Glomerular endothelial cell (primary cell): ENCODE measurements around a stretch of chr2.

GRCh38 chr2:8675953-8676433, 5.9 kb upstream of the ID2 start:
- RAMPAGE, long total RNA = no peak

DNA sequence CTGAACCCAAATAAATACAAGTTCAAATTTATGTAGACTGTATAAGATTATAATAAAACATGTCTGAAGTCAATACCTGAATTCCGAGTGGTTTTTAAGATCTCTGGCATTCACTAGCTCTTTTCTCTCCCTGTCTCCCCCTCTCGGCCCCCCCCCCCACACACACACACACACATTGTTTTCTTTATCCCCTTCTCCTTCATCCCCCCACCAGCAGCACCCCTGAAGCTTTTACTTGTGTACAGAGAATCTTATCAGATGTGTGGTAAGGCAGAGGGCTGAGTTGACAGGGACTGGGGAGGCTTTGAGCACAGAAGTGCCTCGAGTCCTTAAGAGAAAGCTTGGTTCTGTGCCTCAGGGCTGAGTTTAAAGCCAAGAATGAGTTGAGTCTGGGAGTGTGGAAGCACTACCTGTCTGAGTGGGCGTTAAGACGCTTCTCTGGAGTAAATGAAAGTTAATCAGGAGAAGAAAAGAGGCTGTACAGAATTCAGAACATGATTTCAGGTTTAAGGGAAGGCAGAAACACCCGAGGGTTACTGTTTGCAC, 2.6 kb downstream of the ID2 start:
- RAMPAGE, long total RNA = no peak

DNA sequence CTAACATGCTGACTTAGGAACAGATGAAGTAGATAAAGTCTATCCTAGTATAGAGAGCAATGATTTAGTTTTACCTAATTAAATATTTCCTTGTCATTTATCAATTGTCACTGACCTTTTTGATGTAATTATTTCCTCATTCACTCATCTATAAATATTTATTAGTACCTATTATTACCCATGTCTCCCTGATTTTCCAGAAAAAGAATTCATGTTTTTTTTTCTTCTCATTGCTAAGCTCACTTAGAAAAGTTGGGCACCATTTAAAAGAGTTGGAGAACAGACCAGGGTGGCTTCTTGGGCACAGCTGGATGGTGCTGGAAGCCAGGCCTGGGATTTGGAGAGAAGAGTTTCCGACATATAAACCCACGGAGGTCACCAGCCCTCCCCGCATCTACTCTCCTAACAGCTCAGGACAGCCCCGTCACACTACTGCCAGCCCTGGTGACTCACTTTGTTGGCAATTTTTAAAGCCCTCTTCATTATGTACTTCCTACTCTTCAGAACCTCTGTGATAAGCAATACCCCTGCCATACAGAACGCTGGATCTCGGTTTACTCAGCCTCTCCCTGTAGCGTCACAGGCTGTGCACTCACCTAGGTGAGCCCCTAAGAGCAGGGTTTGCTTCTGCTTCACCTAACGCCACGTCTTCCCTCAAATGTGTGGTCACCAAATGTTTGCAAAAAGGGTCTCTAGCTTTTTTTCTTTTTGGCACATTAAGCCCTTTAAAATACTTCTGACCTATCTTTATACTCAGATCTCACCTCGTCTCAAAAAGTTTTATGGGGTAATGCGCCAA, 48.0 kb downstream of the ID2 start:
- RAMPAGE, long total RNA = no peak

DNA sequence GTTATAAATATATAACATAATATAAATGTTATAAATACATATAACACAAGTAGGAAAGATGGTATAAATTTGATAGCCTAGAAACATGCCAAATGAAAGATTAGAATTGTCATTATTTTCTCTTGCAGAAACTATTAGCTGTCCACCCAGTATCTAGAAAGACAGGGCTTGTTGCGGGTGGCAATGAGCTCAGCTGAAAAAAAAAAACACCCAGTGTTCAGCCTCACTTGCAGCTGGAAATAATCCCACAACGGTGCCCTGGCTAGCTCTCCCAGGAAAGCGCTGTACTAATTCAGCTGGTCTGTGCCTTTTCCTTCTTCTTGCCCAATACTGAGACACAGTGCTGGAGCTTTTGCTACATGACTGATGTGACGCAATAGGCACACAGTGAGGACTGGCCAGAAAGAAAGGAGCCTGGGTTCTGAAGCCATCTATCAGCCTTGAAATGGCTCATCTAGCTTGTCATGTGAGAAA, 16.2 kb downstream of the KIDINS220 start:
- RAMPAGE, long total RNA = no peak

GRCh38 chr2:8862120-8862642, 24.8 kb upstream of the KIDINS220 start:
- RAMPAGE, long total RNA = no peak

DNA sequence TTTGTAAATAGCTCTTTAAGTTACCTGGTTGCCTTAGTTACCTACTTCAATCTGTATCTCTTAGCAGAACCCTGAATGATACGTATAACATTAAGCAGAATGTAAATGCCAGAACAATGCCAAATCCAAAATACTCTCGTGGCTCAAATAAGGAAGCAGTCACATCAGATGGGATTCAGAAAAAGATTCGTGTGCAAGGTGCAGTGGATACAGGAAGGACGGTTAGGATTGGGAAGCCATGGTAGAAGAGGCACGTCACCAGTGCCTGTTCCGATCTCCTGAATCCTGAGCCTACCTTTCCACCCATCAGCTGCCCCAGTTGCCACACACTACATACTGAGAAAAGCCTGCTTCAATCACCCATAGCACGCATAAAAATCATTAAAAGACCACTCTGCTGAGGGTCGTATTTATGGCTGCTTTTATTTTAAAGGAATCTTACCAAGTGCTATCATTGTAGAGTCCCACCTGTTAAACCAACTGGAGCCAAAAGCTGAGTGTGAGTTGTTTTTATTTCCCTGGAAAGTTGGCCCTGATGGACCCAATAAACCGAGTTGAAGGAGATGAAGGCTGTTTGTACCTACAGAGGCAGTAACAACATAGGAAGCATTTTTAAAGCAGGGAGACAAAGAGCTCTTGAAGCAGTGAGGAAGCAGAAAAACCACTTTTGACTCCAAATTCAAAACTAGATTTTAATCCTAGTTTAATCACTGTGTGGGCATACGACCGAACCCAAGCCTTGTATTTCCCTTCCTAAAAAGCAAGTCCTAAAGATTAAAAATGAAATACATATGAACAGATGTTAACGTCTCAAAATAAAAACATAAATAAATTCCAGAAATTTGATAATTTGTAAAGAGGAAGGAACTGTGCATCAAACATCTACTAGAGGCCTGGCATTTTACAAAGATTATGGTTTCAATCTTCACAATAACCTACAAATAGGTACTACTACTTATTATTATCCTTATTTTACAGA, 6.4 kb downstream of the MBOAT2 start:
- RAMPAGE, long total RNA = no peak

DNA sequence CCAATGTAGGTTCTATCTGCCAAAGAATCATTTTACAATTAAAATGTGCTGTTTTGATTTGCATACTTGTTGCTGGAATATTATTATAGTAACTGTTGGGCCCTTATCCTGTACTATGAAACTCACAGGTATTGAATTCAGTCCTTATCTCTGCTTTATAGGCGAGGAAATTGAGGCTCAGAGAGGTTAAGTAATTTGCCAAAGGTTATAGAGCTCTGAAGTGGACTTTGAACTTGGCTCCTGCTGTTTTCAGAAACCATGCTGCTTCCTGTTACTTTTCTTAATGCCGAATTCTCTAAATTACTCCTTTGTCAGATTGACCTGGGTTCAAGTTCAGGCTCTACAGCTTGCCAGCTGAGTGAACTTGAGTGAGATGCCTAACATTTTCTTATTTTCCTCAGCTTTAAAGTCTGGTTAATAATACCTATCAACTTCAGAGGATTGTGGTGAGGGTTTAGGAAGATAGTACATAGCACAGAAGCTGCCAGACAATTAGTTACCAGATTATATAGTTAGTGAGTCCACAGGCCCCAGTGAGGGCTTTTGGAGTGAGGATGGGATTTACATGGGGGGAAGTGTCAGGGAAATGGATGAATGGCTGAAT, 3.4 kb downstream of the ASAP2 start:
- RAMPAGE, long total RNA = no peak

DNA sequence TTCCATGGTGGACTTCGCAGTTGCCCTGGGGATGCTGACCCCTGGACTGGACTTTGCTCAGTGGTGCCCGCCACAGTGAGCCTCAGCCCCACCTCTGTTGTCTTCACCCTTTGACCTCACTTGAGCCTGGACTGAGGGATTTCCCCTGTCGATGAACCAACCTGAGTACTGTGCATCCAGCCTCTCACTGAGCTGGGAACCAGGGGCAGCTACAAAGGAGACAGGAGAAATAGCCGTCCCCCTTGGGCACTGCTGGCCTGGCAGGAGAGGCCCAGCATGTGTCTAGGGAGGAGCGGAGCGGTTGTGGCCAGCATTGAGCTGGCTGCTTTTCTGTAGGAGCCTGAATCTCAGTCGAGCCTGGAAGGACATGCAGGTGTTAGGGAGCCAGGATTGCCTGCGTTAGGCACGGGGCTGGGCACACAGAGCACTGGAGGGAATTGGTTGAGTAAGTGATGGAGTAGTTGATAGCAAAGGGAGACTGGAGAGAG, 22.7 kb downstream of the ASAP2 start:
- RAMPAGE, long total RNA = no peak

DNA sequence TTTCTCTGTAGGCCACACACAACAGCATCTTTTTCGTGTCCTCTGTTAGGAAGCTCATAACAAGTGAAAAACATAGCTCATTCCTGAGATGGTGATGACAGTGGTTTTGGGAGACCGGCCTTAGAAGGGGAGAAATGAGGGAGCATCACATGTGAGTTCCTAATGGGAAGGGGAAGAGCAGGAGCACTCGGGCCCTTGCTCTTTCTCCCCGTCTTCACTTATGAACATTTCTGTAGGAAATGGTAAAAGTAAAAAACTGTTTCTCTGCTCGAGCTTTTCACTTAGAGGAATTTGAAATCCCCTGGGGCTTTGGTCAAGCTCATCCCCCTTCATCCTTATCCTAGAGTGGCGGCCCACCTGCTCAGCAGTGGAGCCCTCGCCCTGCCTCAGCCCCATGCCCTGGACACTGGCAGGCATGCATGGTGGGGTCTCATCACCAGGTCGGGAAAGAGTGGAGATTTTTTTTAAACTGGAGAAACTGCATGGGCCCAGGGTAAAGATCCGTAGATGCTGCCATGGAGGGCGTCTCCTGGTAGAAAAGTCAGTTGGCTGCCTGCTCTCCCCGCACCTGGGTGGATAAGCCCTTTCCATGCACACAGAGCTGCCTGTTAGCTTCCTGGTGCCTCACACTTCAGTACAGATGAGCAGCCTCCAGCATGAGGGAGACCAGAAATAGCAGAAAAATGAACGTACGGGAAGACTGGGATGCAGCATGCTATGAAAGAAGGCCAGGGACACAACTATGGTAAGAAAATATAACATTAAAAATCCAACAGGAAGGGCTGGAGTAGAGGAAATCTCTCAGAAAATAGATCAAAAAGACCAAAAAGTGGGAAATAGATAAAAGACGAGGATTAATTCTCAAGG, 91.8 kb downstream of the ASAP2 start:
- RAMPAGE, long total RNA = no peak

- RAMPAGE, long total RNA = no peak
Observed at GRCh38 chr2:9318751-9319736, 104.3 kb downstream of the ITGB1BP1 start.

DNA sequence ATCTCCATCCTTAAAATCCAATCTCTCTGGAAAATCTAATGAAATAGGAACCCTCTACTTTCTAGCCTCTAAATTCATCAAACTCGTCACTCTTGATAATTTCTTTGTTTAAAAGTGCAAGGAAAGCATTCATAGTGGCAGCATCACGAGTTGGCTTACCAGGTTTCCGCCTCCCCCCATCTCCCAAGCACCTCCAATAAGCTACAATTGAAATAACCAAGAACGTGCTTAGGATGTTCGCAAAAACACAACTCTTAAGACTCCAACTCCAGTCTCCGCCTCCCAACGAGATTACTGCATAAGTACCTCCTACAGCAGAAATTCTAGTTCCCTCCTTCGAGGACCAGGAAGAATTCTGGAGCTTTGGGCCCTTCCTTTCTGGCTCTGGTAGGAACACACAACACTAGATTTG, 887 bp downstream of the ADAM17 start:
- RAMPAGE, long total RNA = no peak

GRCh38 chr2:9558700-9559298, 3.2 kb upstream of the ADAM17 start:
- RAMPAGE, long total RNA = no peak

GRCh38 chr2:9627242-9628332, 3.2 kb downstream of the YWHAQ start:
- RAMPAGE, long total RNA = no peak

DNA sequence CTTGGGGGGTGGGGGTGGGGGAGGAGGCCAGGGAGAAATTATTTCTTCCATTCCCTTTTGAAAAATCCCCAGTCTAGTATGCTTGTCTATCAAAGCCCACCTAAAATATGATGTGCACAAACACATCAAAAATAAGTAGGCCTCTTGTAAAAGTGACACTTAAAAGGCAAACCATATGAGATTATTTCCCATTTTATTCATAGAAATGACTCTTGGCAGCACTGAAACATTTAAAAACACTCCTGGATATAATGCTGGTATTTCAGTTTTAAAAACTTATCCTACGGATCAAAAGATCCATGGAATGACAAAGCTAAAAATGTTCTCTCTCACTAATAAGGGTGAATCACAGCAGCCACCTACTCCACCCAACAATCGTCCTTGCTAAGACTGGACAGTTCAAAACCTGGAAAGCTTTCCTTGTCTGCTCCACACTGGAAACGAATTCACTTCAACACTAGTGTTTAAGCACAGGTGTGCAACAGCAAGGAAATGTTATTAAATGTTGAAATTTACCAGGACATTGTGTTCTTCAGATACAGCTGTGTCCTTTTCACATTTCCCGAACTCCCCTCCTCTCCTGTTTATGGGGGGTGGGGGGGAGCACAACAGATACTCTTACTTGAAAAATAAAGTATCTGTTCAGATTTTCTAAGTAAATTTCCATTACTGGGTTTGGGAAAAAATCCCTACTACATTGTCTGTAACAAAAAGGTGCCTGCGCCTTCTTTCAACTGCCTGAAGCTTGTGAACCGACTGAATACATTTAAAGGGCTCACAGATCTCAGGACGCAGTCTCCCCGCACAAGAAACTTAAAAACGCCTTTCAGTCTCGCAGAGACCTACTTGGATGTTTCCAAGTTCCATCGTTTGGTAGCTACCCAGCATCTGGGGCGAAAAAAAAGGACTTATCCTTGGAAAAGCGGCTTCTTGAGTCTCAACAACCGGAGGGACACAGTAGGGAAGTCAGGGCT, 1.5 kb downstream of the YWHAQ start:
- RAMPAGE, long total RNA = no peak

DNA sequence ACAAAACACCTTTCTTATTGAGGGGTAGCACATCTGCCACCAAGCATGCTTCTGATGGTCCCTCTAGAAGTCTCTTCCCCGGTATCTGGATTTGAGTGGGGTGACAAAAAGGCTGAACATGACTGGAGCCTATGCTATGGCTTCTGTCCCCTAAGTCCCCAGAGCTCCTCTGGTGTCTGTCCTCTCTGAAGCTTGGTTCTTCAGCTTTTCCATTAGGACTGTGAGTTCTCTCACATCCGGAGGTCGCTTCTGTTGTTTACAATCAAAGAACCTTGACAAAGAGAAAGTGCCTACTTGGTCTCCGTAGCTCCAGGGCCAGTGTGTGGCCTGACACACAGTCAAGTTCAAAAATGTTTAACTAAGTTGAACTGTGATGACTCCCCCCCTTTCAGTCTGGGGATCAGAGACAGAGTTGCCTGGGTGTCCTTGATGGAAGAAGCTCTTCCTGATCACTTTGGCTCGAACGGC, 26.2 kb upstream of the YWHAQ start:
- RAMPAGE, long total RNA = no peak

- RAMPAGE, long total RNA = no peak
Observed at GRCh38 chr2:9690103-9690738, 59.4 kb upstream of the YWHAQ start.

- RAMPAGE, long total RNA = no peak
Observed at GRCh38 chr2:9702842-9703319, 72.1 kb upstream of the YWHAQ start.

DNA sequence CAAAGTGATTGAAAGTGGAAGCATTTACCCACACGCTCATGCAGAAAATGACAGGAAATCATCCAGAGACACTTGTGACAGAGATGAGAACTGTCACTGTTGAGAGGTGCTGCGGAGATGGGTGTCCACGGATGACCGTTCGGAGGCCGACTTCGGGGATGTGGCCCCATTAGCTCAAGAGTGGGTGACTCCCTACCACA, 81.4 kb upstream of the YWHAQ start:
- RAMPAGE, long total RNA = no peak

DNA sequence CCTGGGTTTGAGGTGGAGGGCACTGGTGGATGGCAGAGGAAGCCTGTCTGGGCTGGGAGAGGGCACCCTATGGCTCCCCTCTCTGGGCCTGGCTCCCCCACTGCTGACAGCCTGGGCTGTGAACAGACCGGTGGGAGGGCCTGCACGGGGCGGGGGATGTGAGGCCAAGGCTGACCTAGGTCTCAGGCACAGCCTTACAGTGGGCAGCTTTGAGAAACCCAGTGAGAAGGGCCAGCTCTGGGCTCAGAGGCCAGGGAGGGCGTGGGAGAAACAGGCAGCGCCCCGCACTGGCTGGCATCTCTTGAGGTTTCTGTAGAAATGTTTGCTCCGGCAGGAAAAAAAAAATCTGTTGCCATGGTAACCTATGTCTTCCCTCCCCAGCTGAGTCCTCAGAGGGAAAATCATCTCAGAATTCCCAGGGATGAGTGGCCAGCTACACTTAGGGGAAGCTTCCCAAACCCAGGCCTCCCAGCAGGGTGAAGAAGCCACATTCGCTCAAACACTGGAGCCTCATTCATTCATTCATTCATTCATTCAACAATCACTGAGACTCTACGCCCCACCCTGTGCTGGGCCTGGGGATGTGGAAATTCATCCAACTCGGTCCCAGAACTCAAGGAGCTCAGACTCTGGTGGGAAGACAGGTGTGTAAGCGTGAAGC, 71.7 kb upstream of the TAF1B start:
- RAMPAGE, long total RNA = no peak

- RAMPAGE, long total RNA = no peak
Observed at GRCh38 chr2:9801031-9802128, 41.9 kb upstream of the TAF1B start.